ENCODE measurements around a stretch of chr6.

DNA sequence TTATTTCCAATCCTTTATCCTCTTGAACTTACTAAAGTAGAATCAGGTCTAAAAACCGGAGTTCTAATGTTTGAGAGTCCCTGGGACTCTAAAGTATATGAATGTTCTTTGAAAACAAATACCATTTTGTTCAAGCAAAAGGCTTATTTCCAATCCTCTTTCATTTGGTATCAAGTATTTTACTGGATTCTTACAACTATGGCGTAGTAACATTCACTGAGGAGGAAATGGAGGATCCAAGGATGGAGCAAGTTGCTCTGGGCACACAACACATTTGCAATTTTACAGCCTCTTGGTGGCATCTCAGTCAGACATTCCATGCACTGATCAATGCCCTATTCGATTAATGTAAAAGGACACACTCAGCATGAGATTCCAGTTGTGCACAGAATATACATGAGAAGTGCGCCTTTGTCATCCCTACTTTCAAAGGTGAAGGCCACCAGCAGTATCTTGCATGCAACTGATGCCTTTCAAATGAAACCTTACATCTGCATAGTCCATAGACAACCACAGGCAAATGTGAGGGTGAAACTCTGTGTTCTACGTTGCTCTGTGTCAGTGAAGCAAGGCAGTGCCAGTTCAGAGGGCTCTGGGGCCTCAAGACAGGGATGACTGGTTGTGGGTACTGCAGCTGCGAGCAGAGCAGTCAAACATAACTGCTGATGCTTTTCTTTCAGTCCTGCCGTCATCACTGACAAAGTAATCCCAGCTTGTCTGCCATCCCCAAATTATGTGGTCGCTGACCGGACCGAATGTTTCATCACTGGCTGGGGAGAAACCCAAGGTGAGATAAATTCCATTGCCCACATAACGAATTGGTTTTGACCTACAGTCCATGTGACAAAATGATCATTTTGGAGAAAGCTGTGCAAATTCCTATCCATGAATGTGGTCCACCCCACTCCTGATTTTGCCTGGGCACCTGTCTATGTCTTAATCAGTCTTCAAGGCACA lies 38.9 kb downstream of the PLG start:
- RRBS, result no CpG with 5 or more reads among the region's 11 CpGs

DNA sequence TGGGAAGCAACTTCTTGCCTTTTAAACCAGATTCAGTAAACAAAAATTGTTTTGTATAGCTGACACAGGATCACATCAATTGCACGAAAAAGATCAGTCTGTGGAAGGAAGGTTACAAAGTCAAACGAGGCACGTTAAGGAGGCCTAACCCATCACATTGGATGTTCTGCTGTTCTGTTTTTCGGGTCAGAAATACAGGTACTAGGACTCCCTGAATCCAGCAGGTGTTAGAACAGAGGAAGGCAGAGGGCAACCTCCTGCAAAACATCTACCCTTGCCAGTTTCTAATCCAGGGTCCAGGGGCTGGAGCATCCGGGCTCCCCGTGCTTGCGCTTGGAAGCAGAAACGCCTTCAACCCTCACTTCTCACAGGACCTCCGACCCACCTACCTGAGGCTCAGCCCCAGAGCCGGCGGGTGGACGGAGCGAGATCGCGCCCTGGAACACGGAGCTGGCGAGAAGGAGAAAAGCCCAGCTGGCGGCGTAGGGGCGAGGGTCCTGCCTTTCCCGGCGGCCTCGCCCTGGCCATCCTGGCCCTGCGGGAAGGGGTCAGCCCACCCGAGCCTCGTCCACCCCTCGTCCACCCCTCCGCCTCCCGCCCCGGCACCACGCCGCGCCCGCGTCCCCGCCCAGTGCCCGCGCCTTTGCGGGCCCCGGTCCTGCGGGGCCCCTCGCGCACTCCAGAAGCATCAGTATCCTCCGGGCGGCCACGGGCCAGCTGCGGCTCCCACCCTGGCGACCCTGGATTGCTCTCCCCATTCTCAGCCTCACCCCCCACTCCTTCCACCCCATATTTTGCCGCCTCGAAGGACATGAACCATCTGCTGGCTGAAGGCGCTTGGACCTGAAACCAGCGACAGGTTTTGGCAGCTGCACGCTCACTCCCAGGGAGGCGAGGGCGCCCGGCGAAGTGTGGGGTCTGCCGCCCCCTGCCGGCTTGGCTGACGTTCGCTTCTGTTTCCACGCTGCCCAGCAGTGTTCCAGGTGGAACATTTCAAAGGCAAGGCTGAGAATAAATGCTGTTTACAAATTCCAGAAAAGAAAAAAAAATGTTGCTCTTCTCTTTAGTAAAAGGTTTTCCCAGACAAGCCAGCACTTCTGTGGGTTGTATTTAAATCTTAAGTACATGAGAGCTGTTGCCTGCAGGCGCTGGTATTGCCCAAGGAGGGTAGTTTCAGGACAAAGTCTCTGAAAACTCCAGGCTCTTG lies 65.0 kb downstream of the PLG start:
- RRBS, result 5% methylated on average over 35 of the region's 63 CpGs

DNA sequence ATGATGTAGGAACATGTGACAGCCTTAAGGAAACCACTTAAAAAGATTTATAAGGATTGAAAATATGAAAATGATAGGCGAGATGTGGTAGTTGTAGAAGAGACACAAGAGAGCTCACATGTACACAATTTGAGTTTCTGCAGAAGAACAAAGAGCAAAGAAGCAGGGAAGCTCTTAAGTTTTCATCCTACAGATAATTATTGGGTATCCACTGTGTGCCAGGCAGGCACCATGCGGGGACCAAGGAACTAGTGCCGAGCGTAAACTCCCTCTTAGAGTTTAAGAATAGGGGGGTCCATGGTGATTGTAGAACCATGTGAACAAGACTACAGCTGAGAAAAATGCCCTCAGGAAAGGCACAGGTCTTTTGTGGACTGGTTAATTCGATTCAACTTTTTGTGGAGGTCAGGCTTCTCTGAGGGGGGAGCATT lies 85.0 kb downstream of the MAP3K4 start:
- RRBS, result no CpG with 5 or more reads among the region's 5 CpGs

DNA sequence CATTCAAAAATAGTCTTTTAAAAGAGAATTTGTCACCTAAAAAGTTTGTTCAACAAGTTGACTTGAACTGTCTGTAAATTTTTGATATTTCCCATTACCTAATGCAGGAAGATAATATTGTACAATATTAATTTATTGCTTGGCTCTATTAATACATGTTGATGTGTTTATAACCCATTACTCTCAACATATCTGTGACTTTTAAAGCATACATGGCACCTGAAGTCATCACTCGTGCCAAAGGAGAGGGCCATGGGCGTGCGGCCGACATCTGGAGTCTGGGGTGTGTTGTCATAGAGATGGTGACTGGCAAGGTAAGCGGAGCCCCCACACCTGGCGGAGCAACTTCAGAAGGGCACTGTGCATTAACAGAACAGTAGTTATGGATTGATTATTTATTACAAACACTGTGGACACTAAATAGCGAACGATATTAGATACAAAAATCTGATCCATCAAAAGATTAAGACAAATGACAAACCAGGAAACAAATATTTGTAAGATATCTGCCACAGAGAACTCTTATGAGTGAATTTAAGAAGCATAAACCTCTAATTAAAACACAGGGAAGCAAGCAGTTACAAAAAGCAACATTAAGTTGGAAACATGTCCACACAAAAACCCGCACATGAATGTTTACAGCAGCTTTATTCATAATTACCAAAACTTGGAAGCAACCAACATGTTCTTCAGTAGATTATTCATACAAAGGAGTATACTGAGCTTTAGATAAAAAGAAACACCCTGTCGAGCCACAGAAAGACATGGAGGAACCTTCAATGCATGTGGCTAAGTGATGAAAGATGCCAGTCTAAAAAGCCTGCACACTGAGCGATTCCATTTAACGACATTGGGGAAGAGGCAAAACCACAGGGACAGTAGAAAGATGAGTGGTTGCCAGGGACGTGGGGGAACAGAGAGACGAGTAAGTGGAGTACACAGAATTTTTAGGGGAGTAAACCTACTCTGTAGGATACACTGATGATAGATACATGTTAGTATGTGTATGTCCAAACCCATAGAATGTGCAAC lies 121.2 kb downstream of the MAP3K4 start:
- RRBS, result no CpG with 5 or more reads among the region's 14 CpGs

GRCh38 chr6:161186098-161186971 lies 87.5 kb downstream of the AGPAT4 start:
- RRBS, result no CpG with 5 or more reads among the region's 19 CpGs

DNA sequence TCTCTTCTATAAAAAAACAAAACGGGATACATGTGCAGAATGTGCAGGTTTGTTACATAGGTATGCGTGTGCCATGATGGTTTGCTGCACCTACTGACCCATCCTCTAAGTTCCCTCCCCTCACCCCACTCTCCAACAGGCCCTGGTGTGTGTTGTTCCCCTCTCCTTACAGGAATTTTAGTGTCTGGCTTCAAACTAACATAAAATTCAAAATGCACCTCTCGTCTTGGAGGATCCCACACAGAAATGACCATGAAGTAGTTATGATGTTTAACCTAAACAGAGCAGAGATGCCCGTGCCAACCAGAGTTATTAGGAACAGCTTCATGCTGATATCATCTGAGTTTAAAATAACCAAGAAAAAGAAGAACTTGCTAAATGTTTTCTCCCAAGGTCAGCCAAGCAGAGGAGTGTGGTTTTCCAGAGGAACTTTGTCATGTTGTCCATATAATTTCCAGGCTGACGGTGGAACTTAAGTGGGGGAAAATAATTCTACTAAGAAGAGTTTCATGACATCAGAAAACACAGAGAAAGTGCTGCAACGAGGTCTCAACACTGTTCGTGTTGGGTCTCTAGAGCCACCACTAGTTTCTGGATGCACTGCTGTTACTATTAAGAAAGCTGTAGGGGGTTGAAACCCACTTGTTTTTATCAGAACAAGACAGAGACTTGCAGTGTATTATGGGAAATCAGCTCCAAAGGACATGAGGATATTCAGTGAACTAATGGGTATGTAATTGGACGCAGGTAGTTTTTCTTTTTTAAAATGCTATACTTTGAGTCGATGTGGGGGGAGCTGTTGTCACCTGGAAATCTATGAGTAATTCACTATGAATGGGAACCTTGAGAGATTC lies 5.3 kb downstream of the AGPAT4 start:
- RRBS, result no CpG with 5 or more reads among the region's 9 CpGs

DNA sequence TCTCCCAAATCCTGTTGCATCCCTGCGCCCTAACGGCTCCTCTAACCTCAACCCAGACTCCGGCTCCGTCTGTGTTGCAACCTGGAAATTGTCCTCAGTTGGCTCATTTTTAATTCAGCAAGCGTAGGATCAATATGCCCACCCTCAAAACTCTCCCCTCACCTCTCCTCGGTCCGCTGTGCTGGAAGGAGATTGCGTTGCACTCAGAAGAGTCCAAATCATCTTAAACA lies 409 bp upstream of the AGPAT4 start:
- RRBS, result no CpG with 5 or more reads among the region's 8 CpGs

GRCh38 chr6:162488493-162488897 lies 239.1 kb downstream of the PRKN start:
- RRBS, result no CpG with 5 or more reads among the region's 4 CpGs

DNA sequence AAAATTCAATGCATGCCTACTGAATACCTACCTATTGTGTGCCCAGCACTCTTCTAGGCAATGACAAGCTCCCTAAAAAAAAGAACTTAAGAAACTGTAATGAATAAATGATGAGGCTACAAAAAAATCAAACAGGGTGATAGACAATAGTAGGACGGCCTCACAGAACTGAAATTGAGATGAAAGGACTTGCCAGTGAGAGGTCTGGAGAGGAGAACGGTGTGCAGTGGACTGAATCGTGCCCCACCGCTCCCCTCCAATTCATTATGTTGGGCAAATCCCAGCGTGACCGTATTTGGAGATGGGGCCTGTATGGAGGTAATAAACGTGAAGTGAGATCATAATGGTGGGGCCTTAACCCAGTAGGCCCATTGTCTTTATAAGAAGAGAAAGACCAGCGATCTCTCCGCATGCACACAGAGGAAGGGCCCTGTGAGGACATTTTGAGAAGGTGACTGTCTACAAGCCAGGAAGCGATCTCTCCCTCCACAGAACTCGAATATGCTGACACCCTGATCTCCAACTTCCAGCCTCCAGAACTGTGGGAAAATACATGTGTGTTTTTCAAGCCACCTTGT lies 326.2 kb downstream of the PACRG start:
- RRBS, result no CpG with 5 or more reads among the region's 11 CpGs

DNA sequence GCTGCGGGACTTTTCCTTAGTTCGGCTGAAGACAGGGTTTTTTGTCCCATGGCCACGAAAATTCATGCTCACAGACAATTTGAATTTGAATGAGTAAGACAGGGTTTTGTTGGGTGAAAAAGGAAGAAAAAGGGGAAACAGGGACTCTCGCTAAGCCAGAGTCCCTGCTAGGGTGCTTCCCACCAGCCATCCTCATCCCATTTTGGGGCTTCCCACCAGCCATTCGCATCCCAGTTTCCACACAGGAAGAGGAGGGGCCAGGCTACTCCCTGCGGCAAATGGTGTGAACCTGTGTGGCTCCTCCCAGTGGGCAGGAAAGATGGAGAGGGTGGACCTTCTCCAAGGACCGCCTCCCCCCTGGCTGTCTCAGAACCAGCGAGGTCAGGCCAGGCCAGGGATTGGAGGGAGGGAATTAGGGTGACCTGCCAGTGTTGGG lies 326.8 kb downstream of the PACRG start:
- RRBS, result no CpG with 5 or more reads among the region's 8 CpGs

- RRBS, result no CpG with 5 or more reads among the region's 12 CpGs
Observed at GRCh38 chr6:163260426-163261009, 154.0 kb upstream of the QKI start.

GRCh38 chr6:163288684-163289032 lies 125.9 kb upstream of the QKI start:
- RRBS, result no CpG with 5 or more reads among the region's 5 CpGs

- RRBS, result no CpG with 5 or more reads among the region's 10 CpGs
Observed at GRCh38 chr6:163289033-163289374, 125.5 kb upstream of the QKI start.

GRCh38 chr6:163334363-163334862 lies 80.1 kb upstream of the QKI start:
- RRBS, result no CpG with 5 or more reads among the region's 11 CpGs

DNA sequence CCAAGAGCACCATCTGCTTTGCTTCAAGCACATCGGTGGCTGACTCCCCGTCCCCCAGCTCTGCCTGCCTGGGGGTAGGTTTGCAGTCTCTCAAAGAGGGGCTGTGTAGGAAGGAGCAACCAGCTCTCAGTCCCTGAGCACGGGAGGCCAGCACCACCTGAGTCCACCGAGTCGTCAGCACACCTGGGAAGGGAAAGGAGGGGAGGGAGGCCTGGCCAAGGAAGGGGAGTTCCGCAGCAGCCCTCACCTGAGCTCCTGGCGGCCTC lies 78.4 kb upstream of the QKI start:
- RRBS, result no CpG with 5 or more reads among the region's 7 CpGs

DNA sequence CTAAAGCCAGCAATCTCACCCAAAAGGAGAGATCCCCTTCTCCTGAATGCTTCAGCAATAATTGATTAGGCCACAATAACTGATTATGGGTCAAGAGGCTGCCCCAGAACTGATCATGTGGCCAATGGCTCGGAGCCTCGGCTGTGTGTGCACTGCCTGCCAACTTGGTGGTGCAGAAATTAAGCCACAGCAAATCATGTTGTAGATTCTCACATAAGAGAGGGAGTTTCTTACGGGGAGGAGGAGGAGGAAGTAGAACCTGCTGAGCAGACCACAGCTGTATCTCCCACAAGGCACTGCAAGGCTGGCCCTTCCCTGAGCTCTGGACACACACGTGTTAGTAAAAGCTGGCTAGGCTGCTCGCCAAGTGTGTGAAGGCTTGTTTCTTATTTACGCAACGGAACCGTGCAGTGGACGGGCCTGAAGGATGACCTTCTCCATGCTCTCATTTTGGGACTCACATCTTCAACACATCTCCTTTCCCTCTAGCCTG lies 15.8 kb upstream of the QKI start:
- RRBS, result no CpG with 5 or more reads among the region's 9 CpGs

GRCh38 chr6:163441343-163442161 lies 27.0 kb downstream of the QKI start:
- RRBS, result no CpG with 5 or more reads among the region's 4 CpGs

- RRBS, result no CpG with 5 or more reads among the region's 6 CpGs
Observed at GRCh38 chr6:163469965-163471035, 55.8 kb downstream of the QKI start.

GRCh38 chr6:163506841-163507639 lies 92.5 kb downstream of the QKI start:
- RRBS, result no CpG with 5 or more reads among the region's 5 CpGs

- RRBS, result no CpG with 5 or more reads among the region's 7 CpGs
Observed at GRCh38 chr6:163563367-163563758, 148.8 kb downstream of the QKI start.

All from iris pigment epithelial cell (primary cell).